MCF 10A (cell line): ENCODE measurements around a stretch of chr3.

- PRO-cap = no peak
- RRBS = no CpG with 5 or more reads among the region's 4 CpGs
Measured at GRCh38 chr3:187741817-187742041, 3.5 kb downstream of the BCL6 start.

DNA sequence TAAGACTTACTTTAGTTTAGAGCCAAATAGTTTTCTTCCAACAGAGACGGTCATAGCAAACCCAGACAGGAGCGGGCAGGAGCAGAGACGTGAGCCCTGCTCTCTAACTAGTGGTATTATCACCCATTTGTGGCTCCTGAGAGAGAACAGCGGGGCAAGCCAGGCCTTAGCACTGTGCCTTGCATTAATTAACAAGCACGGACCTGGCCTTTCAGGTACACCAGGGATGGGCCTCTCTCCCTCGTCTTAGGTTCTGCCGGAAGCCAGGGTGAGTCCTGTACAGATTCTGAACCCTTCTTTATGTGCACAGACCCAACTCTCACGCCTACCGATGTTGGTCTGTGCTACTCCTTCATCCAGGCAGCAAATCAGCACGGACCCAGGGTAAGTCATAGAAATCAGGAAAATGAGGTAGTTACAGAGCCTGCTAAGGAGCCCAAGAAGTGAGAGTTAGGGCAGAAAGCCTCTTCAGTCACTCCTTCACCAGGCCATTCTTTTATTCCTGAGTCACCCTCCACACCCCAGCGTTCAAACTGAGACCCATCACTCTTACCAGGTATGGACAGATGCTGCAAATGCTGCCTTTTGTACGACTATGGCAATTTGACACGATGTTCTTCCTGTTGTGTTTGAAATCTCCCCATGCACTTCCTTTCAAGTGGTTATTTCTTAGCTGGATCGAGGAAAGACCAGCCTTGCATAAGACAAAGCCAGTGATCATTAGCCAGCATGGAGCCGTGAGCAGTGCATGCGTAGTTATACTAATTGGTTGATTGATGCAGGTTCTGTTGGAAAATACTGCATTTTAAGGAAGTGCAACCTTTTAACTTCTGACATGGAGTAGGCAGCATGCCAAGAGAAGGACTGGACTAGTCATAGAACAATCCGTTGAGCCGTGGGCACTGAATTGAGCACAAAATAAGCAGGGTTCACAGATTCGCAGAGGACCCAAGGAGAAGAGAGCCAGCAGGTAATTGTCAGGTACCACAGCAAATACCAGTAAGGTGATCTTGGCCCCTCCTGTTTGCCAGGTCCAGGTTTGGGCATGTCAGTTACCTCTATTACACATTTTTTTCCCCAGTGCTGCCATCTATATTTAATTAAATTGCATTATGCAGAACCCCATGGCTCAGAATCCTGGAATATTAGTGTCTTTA lies 28.7 kb upstream of the BCL6 start:
- PRO-cap = no peak
- RRBS = no CpG with 5 or more reads among the region's 19 CpGs

DNA sequence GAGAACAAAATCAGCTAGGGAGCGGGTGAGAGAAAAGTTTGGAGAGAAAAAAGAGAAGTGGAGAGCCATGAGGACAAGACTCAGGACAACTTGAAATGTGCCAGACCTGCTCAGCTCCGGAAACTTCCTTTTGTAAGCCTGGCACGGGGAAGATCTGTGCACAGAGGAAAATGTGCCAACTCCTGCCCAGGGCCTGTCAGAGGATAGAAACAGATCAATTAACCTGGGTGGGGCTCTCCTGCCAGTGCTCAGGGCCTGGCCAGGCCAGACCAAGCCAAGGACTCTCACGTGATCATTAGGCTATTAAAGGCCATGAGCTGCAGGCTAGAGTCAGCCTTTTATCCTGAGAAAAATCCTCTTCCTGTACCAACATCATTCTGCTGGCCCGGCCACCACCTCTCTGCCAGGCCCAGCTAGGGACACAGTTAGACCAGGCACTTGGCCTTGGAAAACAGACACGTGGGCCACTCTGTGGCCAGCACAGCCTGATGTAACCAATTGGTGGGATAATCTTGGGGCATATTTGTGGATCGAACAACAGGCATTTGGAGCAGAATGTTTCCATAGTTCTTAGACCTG lies 50.3 kb upstream of the BCL6 start:
- PRO-cap = no peak
- RRBS = no CpG with 5 or more reads among the region's 7 CpGs

- PRO-cap = no peak
- RRBS = 92% methylated on average over 3 of the region's 16 CpGs
Measured at GRCh38 chr3:187862336-187862735, 117.1 kb upstream of the BCL6 start.

DNA sequence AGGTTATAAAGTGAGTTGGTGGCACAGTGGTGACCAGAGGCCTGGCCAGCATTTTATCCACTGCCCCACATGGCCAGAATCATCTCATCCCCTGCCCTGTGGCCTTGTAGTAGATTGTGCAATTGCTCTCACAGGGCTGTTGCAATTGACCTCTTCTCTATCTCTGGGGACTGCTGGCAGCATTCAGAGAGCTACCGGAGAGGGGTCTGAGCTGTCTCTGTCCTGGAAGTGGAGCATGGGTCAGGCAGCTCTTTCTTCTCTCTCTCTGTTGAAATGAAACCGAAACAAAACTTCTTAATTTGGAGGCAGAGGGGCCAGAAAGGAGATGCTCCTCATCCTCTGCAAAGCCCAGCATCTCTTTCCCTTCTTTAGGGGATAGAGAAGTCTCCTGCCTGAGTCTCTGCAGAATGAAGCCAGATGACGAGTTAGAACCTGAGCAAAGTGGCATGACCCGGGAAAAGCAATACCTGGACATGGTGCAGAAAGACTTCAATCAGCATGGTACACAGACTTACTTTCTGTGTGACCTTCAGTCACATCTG lies 144.4 kb upstream of the BCL6 start:
- PRO-cap = no peak
- RRBS = no CpG with 5 or more reads among the region's 4 CpGs

GRCh38 chr3:187994103-187994628 lies 159.8 kb upstream of the LPP start:
- PRO-cap = no peak
- RRBS = no CpG with 5 or more reads among the region's 2 CpGs

- PRO-cap = no peak
- RRBS = no CpG with 5 or more reads among the region's 5 CpGs
Measured at GRCh38 chr3:187999687-188000220, 154.2 kb upstream of the LPP start.

DNA sequence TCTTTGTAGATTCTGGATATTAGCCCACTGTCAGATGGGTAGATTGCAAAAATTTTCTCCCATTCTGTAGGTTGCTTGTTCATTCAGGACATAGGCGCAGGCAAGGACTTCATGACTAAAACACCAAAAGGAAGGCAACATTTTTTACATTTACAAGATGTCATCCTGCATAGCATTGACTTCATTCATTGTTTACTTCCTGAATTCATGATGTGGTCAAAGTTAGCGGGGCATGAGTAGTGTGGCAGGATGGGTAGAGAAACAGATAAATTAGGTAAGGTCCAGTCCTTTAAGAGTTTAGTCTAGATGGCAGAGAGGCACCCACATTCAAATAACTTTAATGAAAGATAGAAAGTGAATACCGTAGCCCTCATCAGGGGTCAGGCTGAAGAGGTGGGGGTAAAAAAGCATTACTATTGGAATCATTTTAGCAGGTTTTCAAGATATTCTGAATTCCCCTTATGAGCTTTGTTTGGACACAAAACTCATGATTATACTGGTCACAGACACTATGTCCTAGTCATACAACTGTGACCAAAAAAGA lies 44.9 kb upstream of the LPP start:
- PRO-cap = no peak
- RRBS = no CpG with 5 or more reads among the region's 3 CpGs

- PRO-cap = bidirectional peak, plus-strand start at chr3:188153059, minus-strand start at chr3:188152941
- RRBS = no CpG with 5 or more reads among the region's 3 CpGs
Measured at GRCh38 chr3:188152887-188152974, 1.2 kb upstream of the LPP start.

DNA sequence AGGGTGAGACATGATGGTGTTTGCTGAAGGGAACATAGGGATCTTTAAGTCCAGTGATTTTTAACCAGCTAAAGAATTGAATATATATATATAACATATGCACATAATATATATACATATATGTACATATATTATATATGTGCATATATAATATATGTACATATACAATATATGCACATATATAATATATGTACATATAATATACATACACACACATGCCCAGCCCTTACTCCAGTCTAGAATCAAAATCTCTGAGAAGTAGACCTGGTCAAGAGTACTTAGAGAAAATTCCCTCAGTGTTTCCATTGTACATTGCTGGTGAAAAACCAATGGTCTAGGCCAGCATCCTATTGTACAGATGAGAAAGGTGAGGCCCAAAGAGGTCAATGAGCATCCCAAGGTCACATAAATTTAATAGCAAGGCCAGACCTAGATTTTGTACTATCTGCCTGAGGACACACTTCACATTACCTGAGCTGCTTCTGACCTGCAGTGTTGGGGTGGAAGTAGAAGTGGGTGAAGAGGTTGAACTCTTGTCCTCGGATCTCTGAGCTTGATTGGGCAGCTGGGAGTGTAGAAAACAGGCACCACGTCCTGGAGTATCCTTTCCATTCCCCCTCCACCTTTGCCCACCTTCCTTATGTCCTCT lies 28.8 kb downstream of the LPP start:
- PRO-cap = no peak
- RRBS = no CpG with 5 or more reads among the region's 2 CpGs

DNA sequence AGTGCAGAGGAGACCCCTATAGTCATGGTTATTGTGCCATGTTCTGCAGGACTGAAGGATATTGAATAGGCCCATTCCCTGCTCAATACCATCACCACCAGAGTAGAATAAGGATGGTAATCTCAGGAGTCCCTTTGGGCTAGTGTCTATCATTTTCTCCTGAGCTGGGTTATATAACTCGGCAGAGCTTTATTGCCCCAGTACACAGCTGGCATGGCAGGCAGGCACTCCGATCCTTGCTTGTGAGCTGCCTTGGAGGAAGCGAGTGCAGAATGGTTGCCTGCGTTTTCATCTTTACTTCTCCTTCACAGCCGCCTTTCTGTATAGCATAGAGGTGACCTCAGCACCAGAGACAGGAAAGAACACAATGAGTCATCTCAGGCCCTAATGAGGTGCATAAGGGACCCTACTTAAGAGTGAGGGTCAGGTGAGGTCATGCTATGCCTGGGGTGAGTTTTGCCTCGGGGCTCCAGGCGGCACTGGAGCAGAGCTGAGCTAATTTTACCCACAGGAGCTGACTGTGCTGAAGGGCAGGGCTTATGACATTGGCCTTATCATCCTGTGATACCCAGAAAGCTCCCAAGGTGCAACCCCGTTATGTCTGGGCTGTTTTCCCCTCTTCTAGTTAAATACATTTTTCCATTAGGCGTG lies 43.4 kb downstream of the LPP start:
- PRO-cap = no peak
- RRBS = no CpG with 5 or more reads among the region's 9 CpGs

DNA sequence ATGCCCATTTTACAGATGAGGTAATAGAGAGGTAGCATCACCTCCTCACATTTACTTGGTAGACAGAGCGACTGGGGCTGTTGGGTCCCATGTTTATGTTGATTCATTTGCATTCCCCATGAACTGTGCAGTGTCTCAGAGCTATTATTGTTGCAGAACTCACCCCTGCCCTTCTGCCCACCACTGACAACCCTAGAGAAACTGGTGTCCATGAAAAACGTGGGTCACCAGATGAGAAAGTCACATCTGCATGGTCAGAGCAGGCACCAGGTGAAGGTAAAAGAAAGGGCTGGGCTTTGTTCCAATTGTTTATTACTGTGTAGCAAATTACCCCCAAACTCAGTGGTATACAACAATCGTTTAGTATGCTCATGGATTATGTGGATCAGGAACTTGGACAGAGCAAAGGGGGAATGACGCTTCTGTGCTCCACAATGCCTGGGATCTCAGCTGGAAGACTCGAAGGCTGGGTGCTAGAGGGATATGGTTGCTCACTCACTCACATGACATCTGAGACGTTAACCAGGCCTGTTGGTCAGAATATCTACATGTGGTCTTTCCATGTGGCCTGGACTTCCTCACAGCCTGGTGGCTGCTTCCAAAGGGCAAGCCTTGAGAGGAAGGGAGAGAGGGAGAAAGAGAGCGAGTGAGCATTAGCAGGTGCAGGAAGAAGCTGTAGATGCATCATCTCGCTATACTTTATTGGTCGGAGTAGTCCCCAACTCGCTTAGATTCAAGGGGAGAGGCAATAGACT lies 44.8 kb downstream of the LPP start:
- PRO-cap = no peak
- RRBS = no CpG with 5 or more reads among the region's 10 CpGs

DNA sequence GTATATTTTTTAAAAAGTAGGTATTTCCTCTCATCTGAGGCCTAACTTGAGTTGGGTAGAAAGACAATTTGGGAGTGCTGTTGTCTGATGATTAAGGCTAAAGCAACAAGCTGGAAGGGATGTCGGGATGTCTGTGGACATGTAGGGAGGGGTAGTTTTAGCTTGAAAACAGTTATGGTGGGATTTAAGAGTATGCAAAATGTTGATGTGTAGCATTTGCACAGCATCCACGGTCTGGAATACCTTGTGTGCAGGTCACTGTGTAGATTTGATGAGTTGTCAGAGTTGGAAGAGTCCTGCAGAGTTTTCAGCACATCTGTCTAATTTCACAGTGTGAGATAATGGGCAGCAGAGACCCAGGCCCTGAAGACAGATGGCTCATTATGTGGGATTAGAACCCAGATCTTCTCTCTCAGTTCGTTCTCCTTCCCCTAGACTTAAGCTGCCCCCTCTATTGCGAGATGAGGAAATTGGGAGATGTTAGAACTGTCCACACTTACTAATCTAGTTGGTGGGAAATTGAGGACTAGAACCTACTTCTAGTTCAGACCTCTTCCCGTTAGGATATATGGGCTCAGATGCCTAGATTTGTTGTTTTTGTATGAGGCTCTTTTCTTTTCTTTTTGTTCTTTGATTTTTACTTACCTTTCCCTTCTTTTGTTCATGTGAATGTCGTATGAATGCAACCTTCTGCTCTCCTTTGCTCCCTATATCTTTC lies 59.2 kb downstream of the LPP start:
- PRO-cap = no peak
- RRBS = no CpG with 5 or more reads among the region's 6 CpGs

DNA sequence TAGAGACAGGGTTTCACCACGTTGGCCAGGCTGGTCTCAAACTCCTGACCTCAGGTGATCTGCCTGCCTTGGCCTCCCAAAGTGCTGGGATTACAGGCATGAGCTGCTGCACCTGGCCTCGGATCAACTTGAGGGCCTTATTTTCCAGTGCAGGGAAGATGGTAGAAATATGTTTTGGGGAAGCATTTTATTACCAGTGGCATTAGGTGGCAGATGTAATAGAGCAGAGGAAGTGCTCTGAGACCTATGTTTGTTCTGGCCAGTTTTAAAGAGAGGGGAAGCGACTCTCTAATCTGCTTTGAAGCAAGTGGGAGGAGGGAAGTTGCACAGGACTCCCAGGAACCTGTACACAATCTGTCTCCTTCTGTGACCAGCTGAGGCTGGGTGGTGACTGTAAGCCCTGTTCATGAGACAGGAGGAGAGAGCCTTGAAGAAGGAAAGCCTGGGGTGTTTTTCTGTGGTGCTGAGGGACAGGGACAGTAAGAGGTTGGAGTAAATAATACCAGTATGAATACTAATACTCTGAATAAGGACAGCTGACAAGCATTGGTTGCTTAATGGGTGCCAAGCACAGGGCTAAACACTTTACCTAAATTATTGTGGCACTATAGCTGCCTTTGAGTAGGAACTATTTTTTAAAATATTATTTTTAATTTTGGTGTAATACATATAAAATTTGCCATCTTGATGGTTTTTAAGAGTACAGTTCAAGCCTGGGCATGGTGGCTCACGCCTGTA lies 60.5 kb downstream of the LPP start:
- PRO-cap = no peak
- RRBS = no CpG with 5 or more reads among the region's 4 CpGs

DNA sequence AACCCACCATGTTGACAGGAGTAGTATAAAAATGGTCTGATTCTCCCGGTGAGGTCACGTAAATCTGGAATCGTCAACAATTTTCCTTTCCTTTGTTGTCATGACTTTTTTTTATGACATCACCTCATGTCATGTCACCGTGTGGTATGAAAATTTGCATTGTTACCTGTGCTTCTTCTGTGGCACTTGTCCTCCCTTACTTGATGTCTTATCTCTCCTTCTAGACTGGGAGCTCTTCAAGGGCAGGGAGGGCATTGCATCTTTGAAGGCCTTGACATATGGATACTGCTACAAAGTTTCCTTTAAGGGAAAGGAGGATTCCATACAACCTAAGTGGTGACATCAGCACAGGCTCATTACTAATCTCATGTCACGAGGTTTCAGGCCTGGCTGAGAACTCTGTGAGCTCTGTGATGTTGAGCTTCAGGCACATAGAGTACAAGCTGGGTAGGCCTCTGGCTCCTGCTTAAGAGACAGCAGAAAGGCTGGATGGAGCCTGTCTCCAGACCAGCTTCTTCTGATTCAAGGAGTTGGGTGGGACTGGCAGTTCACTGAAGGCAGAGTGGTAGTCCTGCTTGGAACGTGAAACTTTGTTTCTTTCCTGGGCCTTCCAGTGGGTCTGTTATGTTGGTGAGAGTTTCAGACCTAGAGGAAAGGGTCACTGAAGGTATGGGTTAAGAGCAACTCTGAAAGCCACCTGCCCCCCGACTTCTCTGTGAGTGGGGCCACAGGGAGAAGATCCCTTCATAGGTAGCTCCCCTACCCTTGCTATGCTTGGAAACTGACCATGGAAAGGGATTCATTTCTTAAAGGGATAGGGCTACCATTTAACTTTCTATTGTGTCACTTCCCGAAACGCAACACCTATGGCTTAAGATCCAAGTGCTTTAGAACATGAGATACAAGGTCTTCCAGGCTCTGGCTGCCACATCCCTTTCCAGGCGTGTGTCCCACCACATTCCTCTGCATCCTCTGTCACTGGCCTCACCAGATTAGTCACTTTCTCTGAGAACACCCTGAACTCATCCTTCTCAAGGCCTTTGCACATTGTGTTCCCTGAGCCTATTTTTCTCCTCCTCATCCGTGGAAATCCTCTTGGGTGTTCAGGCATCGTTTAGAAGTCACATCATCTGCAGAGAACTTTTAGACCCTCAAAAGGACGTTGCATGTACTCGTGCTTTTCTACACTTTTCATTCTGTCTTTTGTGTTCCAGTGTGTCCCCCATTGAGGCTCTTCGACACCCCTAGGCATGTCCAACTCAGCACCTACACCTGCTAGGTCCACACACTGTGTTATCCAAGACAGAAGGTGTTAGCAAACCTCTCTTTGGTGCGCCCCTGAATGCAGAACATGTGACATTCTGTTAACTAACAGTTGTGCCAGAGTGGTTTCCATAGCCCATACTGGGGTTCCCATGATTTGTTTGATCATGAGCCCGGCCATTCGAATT lies 66.7 kb downstream of the LPP start:
- PRO-cap = no peak
- RRBS = no CpG with 5 or more reads among the region's 18 CpGs

DNA sequence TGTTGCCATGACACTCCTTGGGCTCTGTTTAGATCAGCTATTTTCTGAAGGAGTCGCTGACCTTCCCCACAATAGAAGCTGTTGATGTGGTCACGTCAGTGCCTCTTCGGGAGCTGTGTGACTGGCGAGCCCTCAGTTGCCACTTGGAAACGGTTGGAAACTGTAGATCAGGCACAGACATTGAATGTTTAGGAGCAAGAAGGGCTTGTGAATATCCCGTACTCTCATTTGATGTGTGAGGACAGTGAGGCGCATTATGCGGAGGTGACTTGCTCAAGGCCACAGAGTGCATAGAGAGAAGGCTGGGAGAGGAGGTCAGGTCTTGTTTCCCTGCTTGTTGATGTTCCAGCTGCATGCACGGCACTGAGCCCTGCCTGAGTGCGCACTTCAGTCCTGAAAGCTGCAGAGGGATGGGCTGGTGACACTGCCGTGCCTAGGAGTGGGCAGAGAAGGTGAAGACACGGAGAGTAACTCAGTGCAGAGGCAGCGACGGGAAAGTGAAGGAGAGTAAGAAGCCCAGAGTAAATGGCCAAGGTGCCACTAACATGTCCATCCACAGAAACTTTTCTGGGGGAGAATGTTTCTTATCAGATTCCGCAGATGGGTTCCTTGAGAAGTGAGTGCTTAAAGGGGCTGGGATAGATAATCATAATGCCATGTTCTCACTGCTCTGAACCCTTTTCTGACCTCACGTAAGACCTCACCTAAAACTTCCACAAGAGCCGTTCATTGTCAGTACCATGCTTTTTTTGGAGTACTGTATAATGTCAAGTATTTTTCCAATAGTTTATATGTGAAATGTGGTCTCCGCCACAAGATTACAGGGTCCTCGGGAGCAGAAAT lies 198.6 kb downstream of the LPP start:
- PRO-cap = no peak
- RRBS = no CpG with 5 or more reads among the region's 19 CpGs

- PRO-cap = no peak
- RRBS = no CpG with 5 or more reads among the region's 4 CpGs
Measured at GRCh38 chr3:188788332-188788901, 383.4 kb upstream of the TPRG1 start.

GRCh38 chr3:188946804-188947355 lies 224.9 kb upstream of the TPRG1 start:
- PRO-cap = no peak
- RRBS = no CpG with 5 or more reads among the region's 13 CpGs

GRCh38 chr3:188947888-188948620 lies 223.7 kb upstream of the TPRG1 start:
- PRO-cap = bidirectional peak, plus-strand start at chr3:188948092, minus-strand start at chr3:188948006; bidirectional peak, plus-strand start at chr3:188948440, minus-strand start at chr3:188948353
- RRBS = no CpG with 5 or more reads among the region's 24 CpGs

- PRO-cap = no peak
- RRBS = no CpG with 5 or more reads among the region's 3 CpGs
Measured at GRCh38 chr3:189121176-189121953, 50.4 kb upstream of the TPRG1 start.